Right cardiac atrium (tissue), 1 donor: ENCODE measurements around the gene KLF9.

DNA sequence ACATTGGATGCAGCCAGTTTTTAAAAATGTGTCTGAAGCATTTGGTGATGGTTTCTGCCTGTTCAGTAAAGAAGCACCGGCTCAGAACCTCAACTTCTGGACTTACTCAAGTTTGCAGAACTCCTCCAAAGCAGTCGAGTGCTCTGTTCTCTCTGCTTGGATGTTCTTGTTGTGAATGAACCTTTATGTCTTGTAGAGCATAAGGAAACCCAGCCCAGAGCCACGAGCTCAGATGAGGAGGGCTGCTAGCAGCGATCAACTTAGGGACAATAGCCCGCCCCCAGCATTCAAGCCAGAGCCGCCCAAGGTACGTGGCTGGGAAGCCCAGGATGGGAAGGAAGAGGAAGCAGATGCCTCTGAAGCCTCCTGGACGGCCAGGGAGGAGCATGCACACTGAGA, 75.1 kb downstream of the TJP2 start:
- PRO-cap, result no peak

GRCh38 chr9:69307493-69308564, 17.2 kb upstream of the ENTREP1 start:
- PRO-cap, result no peak

DNA sequence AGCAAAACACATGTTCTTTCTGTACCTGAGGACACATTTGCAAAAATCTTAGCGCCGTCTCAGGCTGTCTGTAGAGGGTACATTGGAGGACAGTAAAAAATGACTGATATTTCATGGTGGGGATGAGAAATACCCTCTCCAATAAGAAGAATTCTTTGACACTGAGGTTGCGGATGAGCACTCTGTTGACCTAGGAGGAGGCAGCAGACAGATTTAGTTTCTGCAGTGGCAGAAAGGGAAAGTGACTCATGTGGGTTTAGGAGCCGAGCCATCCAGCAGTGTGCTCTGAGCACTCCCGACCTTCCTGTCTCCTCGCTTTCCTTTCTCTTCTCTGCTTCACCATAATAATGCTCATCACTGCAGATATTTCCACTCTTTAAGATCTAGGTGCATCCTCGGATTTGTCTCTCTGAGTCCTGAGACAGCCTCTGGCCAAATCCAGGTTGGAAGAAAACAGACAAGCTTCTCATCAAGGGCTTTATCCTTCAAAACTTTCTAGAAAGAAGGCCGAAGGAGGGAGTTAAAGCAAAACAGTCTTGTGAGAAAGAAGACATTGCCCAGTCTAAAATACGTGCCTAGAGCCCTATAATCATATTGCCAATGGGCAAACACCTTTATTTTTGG, 54.7 kb downstream of the ENTREP1 start:
- PRO-cap, result unidirectional peak, plus-strand start at position 275 of the sequence

GRCh38 chr9:69383325-69384103, 58.5 kb downstream of the ENTREP1 start:
- PRO-cap, result no peak

DNA sequence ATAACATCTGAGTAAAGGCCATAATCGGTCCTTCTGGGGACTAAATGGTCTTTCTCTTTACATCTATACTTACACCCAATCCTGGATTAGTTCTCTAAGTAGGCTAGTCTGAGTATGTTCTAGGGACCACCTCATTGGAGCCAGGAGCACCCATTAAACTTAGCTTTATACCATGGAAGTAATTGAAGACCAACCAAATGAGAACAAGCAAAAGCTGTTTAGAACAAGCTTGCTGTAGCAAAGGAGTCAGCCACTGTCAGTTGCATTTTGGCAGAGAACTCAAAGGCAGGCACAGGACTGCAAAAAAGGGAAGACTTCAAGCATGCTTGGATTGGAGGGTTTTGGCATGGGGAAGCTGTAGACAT, 14.9 kb upstream of the CFAP95 start:
- PRO-cap, result no peak

GRCh38 chr9:69806078-69806762, 14.4 kb upstream of the CFAP95 start:
- PRO-cap, result no peak

- PRO-cap, result no peak
These were observed 650 bp downstream of the MAMDC2 start for GRCh38 chr9:70044289-70044706.

DNA sequence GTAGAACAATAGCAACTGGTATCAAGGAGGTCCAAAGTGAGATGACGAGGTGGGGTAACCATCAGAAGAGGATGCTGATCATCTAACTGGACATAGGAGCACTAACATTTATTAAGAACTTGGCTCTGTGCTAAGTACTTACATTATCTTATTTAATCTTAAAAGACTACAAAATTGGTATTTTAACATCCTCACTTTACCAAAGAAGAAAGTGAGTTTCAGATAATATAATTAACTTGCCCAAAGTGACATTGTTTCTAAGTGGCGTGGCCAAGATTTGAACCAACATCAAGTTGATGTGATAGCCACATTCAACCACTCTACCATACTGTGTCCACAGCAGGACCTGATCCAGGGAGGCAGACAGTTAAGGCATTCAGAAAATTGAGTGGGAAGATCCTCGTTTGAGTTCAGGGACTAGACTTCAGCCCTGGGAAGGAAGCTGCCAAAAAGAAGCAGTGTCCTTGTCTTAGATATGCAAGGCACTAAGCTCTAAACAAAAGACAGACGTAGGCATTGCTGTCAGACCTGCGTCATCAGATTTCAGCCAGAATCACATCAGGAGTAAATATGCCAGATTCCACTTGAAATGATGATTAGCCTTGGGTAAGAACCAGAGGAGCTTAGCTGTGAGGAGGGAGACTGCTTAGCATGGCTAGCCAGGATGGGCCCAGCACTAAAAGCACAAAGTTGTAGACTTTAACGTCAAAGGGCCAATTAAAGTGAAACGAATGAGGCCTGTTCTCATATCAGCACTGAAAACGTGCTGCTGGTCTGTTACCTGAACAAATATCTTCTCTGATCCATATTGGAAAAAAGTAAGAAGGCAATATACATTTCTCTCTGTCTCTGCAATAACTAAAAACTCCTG, 56.6 kb downstream of the MAMDC2 start:
- PRO-cap, result no peak

GRCh38 chr9:70258097-70258749, 555 bp upstream of the SMC5 start:
- PRO-cap, result bidirectional peak, plus-strand start at chr9:70258256, minus-strand start at chr9:70258255

- PRO-cap, result no peak
These were observed 19.6 kb downstream of the SMC5 start for GRCh38 chr9:70278334-70278896.

- PRO-cap, result no peak
These were observed 31.2 kb downstream of the KLF9 start for GRCh38 chr9:70383075-70383888.

- PRO-cap, result no peak
These were observed 27.7 kb downstream of the KLF9 start for GRCh38 chr9:70386355-70387548.

GRCh38 chr9:70389320-70390134, 24.9 kb downstream of the KLF9 start:
- PRO-cap, result no peak

DNA sequence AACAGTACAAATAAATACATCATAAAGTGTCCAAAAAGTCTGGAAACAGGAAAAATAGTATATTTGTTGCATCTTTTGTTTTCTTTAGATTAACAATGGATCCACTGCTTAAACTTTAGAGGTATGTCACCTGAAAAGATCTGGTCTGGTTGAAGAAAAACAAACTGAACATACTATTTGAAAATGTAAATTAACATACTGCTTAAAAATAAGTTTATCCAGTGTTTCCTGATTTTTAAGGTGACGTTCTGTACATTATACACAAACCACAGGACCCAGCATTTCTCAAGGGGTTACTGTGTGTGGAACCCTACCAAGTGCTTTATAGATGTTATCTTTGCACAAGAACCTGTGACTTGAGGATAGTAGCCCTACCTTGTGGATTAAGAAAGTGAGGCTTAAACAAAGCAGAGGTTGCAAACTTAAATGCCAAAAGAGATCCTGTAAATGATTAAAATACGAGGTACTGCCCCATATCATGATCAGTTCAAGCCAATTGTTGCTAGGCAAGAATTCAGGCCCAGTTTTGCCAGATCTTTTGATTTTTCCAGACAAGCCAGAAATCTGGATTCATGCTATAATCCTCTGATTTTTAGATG, 4.7 kb downstream of the KLF9 start:
- PRO-cap, result no peak

DNA sequence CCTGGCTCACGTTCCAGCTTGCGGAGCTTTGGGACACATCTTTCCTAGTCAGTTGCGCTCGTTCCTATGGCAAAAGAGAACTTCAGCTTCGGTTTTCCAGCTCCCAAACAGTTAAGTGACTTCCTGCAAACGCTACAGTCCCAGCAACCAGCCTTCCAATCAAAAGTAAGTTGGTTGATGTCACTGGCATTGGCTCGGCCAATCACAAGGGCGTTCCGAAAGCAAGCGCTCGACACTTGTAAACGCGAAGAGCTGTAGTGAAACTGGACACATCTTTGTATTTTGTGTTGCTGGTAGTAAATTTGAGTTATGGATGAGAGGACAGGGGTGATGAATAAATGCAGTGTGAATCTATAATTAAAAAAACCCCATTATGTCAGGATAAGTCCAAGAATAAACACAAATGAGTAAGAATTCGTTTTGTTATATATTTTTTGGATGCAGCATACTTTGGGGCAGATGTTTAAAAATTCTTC, at the start of gene KLF9:
Gene KLF9 (minus strand): TSS at position 412 of the 476 bp plus-strand sequence.
- PRO-cap, result bidirectional peak, plus-strand start at position 241 of the sequence, minus-strand start at position 68 of the sequence

DNA sequence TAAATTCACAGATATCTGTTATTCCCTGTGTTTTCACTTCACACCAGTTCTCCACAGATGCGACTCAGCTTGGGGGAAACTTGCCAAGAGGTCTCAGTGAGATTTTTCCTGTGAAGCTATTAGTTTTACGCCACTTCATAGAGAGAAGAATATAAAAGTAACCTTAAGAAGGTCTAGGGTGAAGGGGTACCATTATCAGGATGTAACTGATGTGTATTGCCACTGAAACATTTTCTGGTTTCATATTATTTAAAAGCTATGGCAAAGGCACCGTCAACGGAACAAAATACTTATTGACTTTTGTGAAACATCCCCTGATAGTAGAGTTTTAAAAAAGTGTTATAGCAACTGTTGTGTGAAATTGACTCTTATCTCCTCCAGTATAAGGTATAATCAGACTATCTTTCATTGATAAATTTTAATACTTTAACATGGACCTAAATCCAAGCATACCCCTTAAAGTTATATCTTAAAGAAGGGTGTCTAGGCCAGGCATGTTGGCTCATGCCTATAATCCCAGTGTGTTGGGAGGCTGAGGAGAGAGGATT, 42.3 kb upstream of the KLF9 start:
- PRO-cap, result no peak

DNA sequence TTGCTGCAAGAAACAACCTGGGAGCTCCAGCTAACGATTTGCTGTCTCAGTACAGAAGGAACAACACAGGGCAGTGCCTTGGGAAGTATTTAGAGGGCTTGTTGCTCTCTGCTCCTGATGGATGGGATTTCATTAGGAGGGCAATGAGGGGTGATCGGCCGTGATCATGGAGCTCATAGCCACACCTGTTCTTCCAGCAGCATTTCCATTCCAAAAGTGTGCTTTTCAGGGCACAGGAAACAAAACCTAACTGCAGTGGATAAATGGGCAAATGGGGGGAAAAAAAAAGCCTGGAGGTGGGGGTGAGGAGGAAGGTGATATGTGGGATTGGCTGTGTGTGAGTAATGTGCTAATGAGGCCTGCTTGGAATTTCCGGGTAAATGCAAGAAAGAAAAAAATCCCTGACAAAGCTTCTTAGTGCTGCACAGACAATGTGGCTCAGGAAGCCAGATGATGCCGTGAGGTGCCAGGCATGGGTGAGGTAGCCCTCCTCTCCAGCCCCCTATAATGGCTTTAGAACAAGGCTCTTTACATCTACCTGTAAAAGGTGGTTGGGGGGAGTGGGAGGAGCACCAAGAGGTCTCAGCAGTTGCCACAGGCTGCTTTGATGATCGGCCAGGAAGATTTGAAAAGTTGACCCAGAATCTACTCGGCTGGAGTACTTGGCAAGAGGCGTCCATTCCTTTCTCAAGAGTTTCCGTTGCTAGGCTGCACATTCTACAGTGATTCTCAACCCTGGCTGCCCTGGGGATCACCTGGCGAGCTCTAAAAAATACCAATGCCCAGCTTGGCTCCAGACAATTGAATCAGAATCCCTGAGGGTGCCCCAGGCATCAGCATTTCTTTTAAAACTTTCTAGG, 139.6 kb upstream of the KLF9 start:
- PRO-cap, result no peak

DNA sequence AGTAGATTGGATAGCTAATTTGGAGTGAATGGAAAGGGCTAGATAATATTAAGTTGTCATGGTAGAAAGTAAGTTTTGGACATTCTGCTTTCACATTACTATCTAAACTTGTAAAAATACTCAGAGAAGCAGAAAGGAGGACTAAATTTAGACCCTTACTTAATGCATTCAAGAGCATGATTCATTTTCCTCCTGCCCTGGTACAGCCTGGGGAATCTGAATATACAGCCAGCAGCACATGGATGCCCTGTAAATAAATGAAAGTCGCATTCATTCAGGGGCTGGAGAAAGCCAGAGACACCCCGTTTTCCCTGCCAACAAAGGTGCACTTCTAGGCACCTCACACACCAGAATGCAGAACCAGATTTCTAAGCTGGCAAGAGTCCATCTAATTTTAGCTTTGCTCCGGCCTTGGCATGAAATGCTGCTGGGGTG, 172.7 kb upstream of the KLF9 start:
- PRO-cap, result no peak

GRCh38 chr9:70905591-70906113, 215.8 kb downstream of the TRPM3 start:
- PRO-cap, result no peak

GRCh38 chr9:71096661-71097201, 24.7 kb downstream of the TRPM3 start:
- PRO-cap, result no peak